ENCODE measurements around a stretch of chr7.

GRCh38 chr7:5688826-5689683 is 92.4 kb downstream of the RNF216 start:
- PRO-cap = bidirectional peak, plus-strand start at chr7:5689413, minus-strand start at chr7:5689248
- RAMPAGE, long total RNA, 5 experiments = no peak in any of the 5 experiments
- RRBS = no CpG with 5 or more reads among the region's 8 CpGs

- PRO-cap = no peak
- RAMPAGE, long total RNA, 5 experiments = no peak in any of the 5 experiments
- RRBS = no CpG with 5 or more reads among the region's 12 CpGs
Measured at GRCh38 chr7:5712557-5713022, 68.9 kb downstream of the RNF216 start.

DNA sequence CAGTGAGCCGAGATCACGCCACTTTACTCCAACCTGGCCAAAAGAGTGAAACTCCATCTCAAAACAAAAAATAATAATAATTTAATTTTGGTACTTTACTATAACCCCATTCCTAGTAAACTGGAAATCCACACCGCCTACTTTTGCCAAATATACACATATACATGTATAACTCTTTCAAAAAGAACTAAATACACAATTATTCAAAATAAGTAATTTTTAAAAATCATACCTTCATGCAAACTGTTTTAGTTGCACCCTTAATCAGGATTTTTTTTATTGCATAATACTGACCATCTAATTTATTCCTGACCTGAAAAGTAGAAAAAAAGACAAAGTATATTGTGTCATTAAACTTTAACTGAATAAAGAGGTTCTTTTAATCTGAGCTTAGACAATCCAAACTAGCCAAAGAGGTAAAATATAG is 13.1 kb downstream of the EIF2AK1 start:
- PRO-cap = no peak
- RAMPAGE, long total RNA, 5 experiments = start-site peak on the minus strand in 1 of 5 experiments, centred at position 286 of the sequence, 23 reads per replicate
- RRBS = no CpG with 5 or more reads among the region's 3 CpGs

DNA sequence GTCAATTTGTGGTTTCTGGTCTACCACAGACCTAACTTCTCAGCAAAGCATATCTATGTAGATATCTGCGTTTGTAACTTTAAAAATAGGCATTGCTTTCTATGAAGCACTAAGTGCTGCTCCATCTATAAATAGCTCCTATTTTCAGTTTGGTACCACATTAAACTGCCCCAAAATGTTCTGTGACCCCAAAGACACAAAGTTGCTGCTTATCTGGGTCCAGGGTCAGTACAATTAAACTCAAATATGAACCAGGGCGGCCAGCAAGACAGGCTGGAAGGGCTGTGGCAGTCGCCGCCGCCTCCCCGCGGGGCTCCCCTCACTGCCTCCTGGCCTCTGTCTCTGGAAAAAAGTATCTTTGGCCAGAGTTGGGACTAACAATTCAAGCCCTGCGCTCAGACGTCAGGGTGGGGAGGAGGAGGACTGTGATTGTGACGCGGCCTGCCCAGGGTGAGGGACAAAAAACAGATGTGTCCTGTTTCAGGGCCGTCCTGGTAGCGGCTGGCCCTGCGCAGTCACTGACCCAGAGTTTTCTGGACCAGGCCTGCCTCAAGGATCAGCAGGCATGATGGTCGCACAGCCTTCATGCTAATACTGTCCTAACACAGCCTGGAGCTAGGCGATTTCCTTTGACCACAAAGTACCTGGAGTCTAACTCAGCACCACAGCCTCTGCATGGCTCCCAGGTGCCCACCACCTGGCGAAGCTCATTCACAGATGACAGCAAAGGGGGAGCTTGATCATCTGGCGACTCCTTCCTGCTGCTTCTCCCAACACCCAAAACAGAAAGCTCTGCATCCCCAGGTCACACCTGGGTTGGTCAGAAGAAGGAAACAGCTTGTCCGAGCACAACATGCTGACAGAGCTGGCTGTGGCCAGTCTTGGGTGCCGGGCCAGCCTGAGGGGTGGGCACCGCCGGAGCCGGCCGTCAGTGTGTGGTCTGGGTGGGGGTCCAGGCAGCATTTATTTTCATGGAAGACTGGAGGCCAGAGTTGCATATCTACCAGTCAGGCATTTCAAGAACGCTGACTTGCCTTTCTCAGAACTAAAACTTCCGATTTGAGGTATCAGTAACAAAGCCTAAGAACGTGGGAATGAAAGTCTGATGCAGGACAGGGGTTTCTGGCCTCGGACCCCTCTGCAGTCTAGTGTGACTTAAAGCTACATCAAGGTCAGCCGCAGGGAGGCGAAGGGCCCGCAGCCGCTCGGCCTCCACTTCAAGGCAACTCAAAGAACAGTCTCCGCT is 57.7 kb downstream of the USP42 start:
- PRO-cap = bidirectional peak, plus-strand start at position 437 of the sequence, minus-strand start at position 344 of the sequence
- RAMPAGE, long total RNA, 5 experiments = start-site peak on the minus strand in 2 of 5 experiments, centred at positions 611 to 828 of the sequence, 8 to 13 reads per replicate
- RRBS = no CpG with 5 or more reads among the region's 34 CpGs

DNA sequence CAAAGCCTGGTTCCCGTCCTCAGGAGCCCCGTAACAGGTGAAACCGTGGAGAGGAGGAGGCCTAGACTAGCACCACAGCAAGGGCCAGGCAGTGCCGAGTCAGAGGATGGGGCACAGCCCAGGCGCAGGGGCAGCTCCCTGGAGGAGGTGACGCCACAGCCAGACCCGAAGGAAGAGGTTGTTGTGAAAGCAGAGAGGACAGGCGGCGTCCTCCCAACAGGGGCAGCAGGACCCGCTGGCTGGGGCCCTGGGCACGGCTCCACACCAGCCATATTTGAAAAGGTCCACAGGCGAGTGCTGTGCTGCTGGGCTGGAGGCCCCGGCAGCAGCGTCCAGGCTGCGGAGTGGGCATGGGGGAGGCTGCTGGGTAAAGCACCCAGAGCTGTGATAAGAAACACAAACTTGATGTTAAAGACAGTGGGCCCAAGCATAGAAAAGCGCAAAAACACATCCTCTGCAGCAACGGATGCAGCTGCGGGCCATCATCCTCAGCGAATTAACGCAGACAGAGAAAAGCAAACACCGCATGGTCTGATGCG is 25.6 kb downstream of the DAGLB start:
- PRO-cap = no peak
- RAMPAGE, long total RNA, 5 experiments = no peak in any of the 5 experiments
- RRBS = no CpG with 5 or more reads among the region's 22 CpGs

DNA sequence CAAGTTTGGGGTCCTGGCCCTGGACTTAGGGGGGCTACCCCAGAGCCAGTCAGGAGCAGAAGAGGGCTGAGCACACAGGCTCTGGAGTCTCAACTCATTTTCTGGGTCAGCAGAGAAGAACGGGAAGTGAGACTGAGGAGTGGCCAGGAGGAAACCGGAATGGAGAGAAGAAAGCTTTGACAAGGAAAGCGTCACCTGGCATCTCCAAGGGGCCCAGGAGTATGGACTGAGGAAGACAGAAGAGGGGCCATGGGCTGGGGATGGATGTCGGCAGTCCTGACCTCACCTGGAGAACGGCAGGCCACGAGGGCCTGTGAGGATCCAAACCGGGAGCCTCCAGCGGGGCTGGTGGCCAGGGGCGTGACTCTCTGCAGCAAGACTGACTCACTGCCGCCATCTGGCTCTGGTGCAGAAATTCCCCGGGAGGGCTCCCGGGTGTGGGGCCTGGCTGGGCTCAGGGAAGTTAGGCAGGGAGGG is 23.7 kb downstream of the DAGLB start:
- PRO-cap = no peak
- RAMPAGE, long total RNA, 5 experiments = no peak in any of the 5 experiments
- RRBS = 40% methylated on average over 5 of the region's 12 CpGs

DNA sequence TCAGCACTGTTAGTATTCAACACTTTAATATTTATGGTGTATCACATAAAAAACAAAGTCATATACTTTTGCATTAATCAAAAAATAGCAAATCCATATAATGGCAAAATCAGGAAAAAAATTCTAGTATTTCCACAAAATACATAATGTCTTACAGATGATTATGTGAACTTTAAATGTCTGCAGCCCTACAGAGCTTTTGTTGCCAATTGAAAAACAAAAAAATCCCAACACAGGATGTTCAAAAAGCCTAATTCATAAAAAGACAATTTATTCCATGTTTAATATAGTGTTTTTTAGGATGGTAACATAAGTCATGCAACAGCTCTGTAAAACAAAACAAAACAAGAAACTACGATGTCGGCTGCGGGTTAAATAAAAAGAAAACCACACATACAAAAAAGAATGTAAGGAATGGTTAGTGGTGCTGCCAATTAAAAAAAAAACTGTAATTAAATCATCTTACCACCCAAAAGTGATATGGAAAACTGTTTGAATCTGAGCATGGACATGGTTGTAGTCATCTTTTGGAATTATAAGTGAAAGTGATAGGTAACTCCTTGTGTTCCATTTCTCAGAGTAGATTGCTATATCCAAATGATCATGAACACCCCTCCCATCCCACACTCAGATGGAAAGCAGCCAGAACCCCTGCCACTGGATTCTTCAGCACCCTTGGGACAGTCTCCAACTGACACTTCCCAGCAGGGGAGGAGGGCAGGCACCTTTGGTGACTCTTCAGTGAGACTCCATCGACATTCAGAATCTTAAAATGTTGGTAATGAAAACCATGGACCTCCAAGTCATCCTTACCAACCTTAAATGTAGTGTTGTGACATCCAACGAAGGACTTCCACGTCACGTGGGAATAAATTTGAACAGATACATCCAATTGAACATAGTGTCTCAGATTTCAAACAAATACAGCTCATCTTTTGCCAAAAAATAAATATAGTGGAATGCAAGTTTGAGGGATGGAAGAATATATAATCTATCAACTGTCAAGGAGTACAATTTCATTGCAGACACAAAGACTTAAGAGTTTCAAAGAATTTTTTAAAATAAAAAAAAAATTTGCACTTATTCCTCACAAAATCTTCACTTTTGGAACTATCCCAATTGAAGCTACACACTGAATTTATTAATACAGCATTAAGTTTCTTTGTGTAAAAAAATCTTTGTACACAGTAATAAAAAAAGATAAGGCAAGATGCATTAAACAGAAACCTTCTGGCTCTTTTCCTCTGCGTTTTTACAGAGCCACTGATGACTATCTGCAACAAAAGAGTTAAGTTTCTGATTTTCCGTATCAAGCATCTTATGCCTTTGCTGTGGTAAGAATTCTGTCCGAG is 14.5 kb upstream of the DAGLB start:
- PRO-cap = no peak
- RAMPAGE, long total RNA, 5 experiments = start-site peak on the minus strand in 2 of 5 experiments, centred at positions 130 to 793 of the sequence, 5 to 72 reads per replicate
- RRBS = no CpG with 5 or more reads among the region's 10 CpGs

DNA sequence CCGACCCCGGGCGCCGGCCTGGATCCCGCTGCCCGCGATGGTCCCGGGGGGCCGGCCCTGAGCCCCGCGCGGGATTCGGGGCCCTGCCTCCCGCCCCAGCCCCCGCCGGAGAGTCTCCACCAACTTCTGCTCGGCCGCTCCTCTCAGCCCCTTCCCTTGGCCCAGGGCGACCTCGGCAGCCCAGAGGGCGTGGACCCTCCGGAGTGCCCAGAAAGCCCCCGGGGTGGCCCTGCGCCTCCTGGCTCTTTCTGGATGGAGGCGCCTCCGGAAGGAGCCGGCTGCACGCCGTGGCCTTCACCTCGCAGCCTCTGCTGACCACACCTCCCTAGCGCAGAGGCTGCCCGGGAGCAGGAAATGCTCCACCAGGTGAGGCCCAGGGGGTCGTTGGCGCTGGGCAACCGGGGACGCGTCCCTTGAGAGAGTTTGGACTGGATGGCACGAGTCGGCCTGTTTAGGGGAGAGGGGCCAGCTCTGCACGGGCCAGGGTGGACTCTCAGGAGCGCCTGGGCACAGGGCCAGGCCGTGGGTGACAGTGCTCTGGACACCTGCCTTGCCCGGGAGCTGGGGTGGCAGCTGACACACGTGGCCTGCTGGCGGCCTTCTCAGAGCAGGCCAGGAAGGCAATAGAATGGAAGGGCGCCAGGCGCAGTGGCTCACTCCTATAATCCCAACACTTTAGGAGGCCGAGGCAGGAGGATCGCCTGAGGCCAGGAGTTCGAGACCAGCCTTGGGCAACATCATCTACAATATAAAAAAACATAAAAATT is 594 bp downstream of the ZNF853 start:
- PRO-cap = unidirectional peak, minus-strand start at position 310 of the sequence
- RAMPAGE, long total RNA, 5 experiments = start-site peak on the plus strand in 1 of 5 experiments, centred at positions 95 to 307 of the sequence, 6 reads per replicate
- RRBS = 5% methylated on average over 29 of the region's 50 CpGs

GRCh38 chr7:6639792-6640997 is 3.1 kb downstream of the ZNF316 start:
- PRO-cap = no peak
- RAMPAGE, long total RNA, 5 experiments = no peak in any of the 5 experiments
- RRBS = no CpG with 5 or more reads among the region's 31 CpGs

- PRO-cap = no peak
- RAMPAGE, long total RNA, 5 experiments = no peak in any of the 5 experiments
- RRBS = no CpG with 5 or more reads among the region's 56 CpGs
Measured at GRCh38 chr7:6855513-6856193, 29.6 kb upstream of the CCZ1B start.

DNA sequence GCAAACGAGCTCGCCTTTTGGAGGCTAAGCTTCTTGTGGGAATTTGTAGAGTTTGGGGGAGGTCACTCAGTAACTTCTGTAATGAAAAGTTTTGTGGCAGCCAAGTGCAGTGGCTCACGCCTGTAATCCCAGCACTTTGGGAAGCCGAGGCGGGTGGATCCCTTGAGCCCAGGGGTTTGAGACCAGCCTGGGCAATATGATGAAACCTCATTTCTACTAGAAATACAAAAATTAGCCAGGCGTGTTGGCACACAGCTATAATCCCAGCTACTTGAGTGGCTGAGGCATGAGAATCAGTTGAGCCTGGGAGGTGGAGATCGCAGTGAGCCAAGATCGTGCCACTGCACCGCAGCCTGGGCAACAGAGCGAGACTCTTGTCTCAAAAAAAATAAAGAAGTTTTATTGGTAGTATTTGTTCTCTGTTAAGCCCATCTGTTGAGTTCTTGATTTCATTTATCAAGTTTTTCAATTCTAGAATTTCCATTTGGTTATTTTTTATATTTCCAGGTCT is 78.5 kb downstream of the C1GALT1 start:
- PRO-cap = no peak
- RAMPAGE, long total RNA, 5 experiments = no peak in any of the 5 experiments
- RRBS = no CpG with 5 or more reads among the region's 10 CpGs

GRCh38 chr7:7512937-7513242 is 22.8 kb downstream of the COL28A1 start:
- PRO-cap = no peak
- RAMPAGE, long total RNA, 5 experiments = no peak in any of the 5 experiments
- RRBS = no CpG with 5 or more reads among the region's 3 CpGs

DNA sequence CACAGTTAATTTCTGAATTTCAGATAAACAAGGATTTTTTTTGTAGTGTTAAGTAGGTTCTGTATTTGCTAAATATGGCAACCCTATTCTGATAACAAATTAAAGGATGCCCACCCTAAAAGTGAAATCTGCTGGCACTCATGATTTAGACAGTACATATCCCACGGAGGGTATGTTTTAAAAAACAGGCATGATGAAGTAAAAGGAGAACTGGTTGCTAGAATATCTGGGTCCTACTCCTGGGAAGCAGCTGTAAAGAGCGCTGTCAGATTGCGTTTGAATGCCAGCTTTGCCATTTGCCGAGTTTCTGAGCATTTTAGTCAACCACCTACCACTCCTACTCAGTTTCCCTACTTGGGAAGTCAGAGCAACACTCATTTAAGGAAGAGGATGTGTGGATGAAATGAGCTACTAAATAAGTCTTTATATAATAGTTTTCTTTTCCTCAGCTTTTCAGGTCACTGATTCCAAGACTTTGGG is 1.2 kb upstream of the UMAD1 start:
- PRO-cap = no peak
- RAMPAGE, long total RNA, 5 experiments = no peak in any of the 5 experiments
- RRBS = no CpG with 5 or more reads among the region's 4 CpGs

GRCh38 chr7:7688931-7689447 is 29.4 kb downstream of the RPA3 start:
- PRO-cap = no peak
- RAMPAGE, long total RNA, 5 experiments = start-site peak on the plus strand in 1 of 5 experiments, at chr7:7688958-7689239 at its widest, 6 reads per replicate
- RRBS = no CpG with 5 or more reads among the region's 5 CpGs

- PRO-cap = no peak
- RAMPAGE, long total RNA, 5 experiments = start-site peak on the plus strand in 1 of 5 experiments, at chr7:7719184-7719365 at its widest, 10 reads per replicate
- RRBS = no CpG with 5 or more reads among the region's 3 CpGs
Measured at GRCh38 chr7:7719074-7719740, 800 bp upstream of the RPA3 start.

- PRO-cap = no peak
- RAMPAGE, long total RNA, 5 experiments = no peak in any of the 5 experiments
- RRBS = no CpG with 5 or more reads among the region's 9 CpGs
Measured at GRCh38 chr7:7759081-7759826, 40.8 kb upstream of the RPA3 start.

DNA sequence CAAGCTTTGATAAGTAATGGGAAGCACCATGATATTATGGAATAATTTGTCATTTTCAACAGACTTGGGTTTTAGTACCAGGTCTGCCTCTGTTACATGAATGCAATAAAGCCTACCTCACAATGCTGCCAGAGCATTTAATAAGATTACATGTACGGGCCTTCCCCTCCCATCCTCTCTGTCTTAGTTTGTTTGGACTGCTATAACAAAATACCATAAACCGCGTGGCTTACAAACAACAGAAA is 74.0 kb upstream of the RPA3 start:
- PRO-cap = unidirectional peak, minus-strand start at position 175 of the sequence
- RAMPAGE, long total RNA, 5 experiments = no peak in any of the 5 experiments
- RRBS = no CpG with 5 or more reads among the region's 3 CpGs

GRCh38 chr7:7812146-7812505 is 93.7 kb upstream of the RPA3 start:
- PRO-cap = no peak
- RAMPAGE, long total RNA, 5 experiments = no peak in any of the 5 experiments
- RRBS = no CpG with 5 or more reads among the region's 1 CpG

- PRO-cap = no peak
- RAMPAGE, long total RNA, 5 experiments = no peak in any of the 5 experiments
- RRBS = no CpG with 5 or more reads among the region's 6 CpGs
Measured at GRCh38 chr7:7816079-7816447, 97.7 kb upstream of the RPA3 start.

DNA sequence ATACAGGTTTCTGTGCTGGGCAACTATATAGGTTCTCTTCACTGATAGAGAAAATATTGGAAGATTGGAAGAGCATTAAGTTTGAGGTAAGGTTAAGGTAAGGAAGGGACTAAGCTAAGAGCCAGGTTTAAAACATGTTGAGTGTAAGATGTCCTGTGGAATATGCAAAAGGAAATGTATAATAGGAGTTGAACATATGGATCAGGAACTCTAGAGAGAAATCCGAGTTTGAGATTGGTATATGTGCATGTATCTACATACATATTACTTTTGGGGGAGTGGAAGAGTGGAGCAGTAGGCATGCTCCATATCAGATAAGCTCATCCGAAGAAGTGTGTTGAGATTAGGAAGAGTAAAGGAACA is 101.6 kb upstream of the GLCCI1 start:
- PRO-cap = no peak
- RAMPAGE, long total RNA, 5 experiments = no peak in any of the 5 experiments
- RRBS = no CpG with 5 or more reads among the region's 2 CpGs

All from stomach (tissue), 7 donors.